Hepatocyte (in vitro differentiated cells and primary cell): ENCODE results near the genes ERAL1 and TAOK1.

DNA sequence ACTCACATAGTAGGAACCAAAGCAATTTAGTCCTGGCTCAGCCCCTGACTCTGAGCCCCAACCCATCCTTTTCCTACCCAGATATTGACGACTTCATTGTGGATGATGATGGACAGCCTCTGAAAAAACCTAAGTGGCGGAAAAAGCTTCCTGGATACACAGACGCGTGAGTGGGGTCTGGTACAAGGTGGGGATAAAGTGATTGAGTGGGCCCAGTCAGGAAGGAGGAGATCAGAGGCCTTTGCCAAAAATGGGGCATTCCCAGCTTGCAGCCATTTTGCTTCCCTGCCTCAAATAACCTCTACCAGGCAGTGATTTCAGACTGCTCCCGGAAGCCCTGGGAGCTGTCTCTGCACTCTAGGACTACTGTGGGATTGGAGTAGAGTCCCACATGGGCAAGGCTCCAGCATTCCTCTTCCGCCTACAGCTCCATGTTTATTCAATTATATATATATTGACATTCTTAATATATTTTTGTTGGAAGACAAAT, 13.4 kb downstream of the SUPT6H start:
- RAMPAGE, long total RNA: no peak
- RRBS: no CpG with 5 or more reads among the region's 6 CpGs

DNA sequence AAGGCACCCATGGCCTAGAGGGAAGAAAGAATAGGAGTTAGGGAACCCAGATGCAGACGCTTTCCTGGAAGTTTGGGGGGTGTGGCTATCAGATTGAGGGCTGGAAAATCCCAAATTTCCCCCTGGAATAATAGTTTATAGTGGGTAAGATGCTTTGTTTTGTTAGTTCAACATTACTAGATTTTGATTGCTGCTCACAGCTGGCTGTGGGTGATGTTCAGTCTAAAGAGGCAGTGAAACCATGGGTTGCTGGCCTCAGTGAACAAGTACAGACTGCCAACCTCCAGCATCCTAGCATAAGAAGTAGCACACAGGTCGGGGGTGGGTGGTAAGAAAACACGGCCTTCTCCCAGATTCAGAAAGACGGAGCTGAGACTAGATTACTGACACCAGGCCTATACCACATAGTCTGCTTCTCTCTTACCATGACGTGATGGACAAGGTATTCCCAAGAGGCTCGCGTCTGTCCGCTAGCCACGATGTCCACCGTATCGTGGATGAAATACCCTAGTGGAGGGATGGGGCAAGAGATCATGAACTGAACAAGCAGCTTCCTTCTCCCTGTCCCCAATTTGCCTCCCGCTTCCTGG, 1.1 kb downstream of the TLCD1 start:
- RAMPAGE, long total RNA: no peak
- RRBS: no CpG with 5 or more reads among the region's 12 CpGs

DNA sequence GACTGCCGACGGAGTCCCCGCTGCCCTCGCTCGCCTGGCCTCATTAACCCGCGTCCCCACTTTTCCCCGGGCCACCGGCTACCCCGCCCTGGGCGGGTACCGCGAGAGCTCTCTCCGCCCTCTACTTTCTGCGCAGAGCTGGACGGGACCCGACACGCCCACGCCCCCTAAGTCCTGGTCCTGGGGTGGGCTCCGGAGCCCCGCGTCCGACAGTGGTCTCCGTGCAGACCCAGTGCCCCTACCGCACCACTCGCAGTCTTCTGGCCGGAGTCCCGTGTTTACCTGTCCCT, 386 bp upstream of the TLCD1 start:
- RAMPAGE, long total RNA: no peak
- RRBS: under 1% methylated on average over 10 of the region's 28 CpGs

DNA sequence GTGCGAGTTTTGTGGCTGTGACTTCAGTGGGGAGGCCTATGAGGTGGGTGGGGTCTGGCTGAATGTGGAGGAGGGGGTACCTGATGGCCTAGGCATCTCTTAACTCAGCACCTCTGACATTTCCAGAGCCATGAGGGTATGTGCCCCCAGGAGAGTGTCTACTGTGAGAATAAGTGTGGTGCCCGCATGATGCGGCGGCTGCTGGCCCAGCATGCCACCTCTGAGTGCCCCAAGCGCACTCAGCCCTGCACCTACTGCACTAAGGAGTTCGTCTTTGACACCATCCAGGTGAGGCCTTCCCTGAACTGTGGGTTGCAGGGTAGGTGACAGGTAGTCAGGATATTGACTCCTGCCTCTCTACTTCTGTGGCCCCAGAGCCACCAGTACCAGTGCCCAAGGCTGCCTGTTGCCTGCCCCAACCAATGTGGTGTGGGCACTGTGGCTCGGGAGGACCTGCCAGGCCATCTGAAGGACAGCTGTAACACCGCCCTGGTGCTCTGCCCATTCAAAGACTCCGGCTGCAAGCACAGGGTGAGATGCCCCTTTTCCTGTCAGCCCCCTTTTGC, 4.4 kb downstream of the TRAF4 start:
- RAMPAGE, long total RNA: no peak
- RRBS: no CpG with 5 or more reads among the region's 9 CpGs

GRCh38 chr17:28854204-28855135, at the start of gene ERAL1:
Gene ERAL1, plus strand, starts transcription at chr17:28855016.
- RAMPAGE, long total RNA: no peak
- RRBS: no CpG with 5 or more reads among the region's 31 CpGs

- RAMPAGE, long total RNA: no peak
- RRBS: no CpG with 5 or more reads among the region's 13 CpGs
Observed at GRCh38 chr17:28861192-28862393, 6.8 kb downstream of the ERAL1 start.

GRCh38 chr17:28901816-28902239, 1.1 kb downstream of the DHRS13 start:
- RAMPAGE, long total RNA: no peak
- RRBS: no CpG with 5 or more reads among the region's 5 CpGs

DNA sequence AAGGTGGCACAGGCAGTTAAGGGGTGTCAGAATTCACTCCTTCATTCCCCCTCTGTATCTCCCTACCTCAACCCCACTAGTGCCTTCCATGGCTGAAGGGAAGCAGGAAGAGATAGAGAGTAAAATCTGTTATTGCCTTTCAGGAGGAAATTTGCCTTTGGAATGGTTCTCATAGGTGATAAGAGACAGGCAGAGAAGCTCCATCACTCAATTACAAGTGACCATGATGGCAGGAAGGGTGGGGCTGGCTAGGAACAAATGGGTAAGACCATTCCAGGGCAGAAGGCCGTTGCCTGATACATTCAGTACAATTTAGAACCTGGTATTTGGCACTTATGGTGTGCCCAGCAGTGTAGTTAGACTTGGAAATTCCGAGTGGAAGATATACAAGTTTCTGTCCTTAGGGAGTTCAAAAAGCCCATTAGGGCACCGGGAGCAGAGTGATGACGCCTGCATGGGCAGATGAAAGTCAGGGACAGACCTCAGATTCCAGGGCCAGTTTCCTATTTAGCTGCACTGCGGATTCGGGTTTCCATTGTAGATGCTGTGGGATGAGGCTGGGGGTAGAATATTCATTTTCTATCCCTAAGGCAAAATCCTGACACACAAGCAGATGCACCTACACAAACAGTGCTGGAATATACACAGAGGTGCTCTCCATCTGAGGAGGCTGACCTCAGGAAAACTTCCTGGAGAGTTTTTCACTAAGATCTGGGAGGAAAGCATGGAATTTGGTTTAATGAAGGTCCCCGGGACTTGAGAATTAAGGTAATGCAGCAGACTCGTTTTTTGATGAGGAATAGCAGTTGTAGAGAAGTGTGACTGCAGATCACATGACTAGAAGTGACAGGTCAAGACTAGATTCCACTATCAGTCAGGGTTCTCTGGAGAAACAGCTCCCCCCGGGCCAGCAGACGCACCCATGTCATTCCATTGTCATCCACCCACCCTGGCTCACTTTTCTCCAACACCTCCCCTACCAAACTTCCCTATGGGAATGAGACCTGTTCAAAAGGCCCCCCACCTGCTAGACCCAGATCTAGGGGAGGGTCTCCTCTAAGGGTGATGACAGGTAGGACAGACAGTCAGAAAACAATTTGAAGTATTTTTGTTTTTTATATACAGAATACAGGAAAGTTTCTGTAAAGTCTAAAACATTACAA, 1.7 kb upstream of the DHRS13 start:
- RAMPAGE, long total RNA: no peak
- RRBS: no CpG with 5 or more reads among the region's 10 CpGs

- RAMPAGE, long total RNA: no peak
- RRBS: no CpG with 5 or more reads among the region's 7 CpGs
Observed at GRCh38 chr17:28946176-28946910, 5.0 kb downstream of the PHF12 start.

DNA sequence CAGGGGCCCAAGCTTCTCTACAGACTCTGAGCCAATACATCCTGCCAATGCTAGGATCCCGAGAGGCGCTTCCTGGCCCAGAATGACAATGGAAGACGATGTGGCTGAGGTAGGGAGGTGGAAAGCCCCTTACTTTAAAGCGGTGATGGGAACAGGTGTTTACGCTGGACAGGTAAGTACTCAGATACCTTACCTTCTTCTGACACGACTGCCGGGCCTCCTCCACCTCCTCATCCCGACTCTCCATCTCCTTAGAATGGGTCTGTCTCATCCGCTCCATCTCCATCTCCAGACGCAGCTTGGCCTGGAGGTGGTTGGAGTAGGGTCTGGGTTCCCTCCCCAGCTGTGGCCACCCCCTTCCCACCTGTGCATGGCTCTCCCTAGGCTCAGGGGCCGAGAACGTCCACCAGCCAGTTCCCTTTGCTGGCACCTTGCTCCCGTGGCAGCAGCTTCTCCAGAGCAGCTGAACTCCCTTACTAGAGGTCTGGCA, 50.9 kb downstream of the PIPOX start:
- RAMPAGE, long total RNA: no peak
- RRBS: no CpG with 5 or more reads among the region's 13 CpGs

GRCh38 chr17:29148197-29149498, 31.6 kb downstream of the MYO18A start:
- RAMPAGE, long total RNA: no peak
- RRBS: no CpG with 5 or more reads among the region's 41 CpGs

GRCh38 chr17:29195229-29195833, 15.1 kb upstream of the MYO18A start:
- RAMPAGE, long total RNA: no peak
- RRBS: no CpG with 5 or more reads among the region's 6 CpGs

DNA sequence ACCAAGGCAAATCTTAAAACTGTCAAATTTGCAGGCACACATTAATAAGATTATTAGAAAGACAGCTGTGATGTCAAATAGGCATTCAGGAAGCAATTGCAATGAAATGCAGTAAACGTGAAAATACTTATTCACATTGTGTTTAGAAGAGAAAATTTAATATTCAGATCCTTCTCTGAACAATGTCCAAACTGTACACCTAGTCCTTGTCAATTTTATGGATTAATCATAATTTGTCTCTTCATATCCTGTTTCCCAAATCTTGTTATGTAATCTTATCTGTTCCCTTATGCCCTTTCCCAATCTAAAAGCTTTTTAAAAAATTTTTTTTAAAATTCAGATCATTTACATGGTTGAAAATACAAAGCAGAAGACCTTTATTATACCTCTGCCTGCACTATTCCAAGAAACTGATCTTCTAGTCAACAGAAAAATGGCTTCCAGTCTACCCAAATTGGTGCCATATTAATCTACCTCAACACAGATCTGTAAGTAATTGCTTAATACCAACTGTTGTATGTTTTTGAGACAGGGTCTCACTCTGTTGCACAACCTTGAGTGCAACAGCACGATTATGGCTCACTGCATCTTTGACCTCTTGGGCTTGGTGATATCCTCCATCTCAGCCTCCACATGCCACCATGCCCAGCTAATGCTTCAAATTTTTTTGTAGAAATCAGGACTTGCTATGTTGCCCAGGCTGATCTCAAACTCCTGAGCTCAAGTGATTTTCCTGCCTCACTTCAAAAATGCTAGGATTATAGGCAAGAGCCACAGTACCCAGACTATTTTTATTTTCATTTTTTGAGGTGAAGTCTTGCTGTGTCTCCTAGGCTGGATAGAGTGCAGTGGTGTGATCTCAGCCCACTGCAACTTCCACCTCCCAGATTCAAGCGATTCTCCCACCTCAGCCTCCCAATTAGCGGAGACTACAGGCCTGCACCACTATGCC, 14.6 kb downstream of the NUFIP2 start:
- RAMPAGE, long total RNA: no peak
- RRBS: no CpG with 5 or more reads among the region's 4 CpGs

GRCh38 chr17:29294549-29294878, 566 bp upstream of the NUFIP2 start:
- RAMPAGE, long total RNA: no peak
- RRBS: no CpG with 5 or more reads among the region's 3 CpGs

DNA sequence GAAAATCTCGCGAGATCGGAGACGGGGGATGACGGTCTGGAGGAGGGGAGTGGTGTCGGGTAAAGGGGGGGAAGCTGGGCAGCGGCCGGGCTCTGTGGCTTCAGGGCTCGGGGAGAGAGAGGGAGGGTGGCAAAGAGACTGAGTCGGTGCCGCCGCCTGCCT, at the start of gene TAOK1:
Gene TAOK1, plus strand, starts transcription at position 77 of the 162 bp plus-strand sequence.
- RAMPAGE, long total RNA: no peak
- RRBS: 3% methylated on average over 3 of the region's 12 CpGs

GRCh38 chr17:29433655-29434033, 43.5 kb downstream of the TAOK1 start:
- RAMPAGE, long total RNA: no peak
- RRBS: no CpG with 5 or more reads among the region's 6 CpGs

- RAMPAGE, long total RNA: no peak
- RRBS: 2% methylated on average over 41 of the region's 45 CpGs
Observed at GRCh38 chr17:29566465-29566899, 355 bp downstream of the ABHD15 start.

- RAMPAGE, long total RNA: no peak
- RRBS: 78% methylated on average over 4 of the region's 13 CpGs
Observed at GRCh38 chr17:29581592-29582089, 7.8 kb downstream of the GIT1 start.

DNA sequence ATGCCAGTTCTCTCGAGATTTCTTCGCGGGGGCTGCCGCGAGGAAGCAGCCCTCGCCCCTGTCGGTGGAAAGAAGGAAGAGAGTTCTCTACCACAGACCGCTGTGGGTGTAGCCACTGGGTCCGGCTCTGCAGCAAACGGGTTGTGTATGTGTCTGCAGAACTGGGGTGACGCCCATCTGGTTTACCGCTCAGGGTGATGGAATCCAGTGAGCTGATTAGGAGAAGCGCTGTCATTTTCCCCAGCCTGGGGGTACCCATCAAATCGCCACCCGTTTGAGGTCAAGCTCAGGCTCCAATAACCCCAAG, 7.7 kb downstream of the CORO6 start:
- RAMPAGE, long total RNA: no peak
- RRBS: no CpG with 5 or more reads among the region's 15 CpGs

DNA sequence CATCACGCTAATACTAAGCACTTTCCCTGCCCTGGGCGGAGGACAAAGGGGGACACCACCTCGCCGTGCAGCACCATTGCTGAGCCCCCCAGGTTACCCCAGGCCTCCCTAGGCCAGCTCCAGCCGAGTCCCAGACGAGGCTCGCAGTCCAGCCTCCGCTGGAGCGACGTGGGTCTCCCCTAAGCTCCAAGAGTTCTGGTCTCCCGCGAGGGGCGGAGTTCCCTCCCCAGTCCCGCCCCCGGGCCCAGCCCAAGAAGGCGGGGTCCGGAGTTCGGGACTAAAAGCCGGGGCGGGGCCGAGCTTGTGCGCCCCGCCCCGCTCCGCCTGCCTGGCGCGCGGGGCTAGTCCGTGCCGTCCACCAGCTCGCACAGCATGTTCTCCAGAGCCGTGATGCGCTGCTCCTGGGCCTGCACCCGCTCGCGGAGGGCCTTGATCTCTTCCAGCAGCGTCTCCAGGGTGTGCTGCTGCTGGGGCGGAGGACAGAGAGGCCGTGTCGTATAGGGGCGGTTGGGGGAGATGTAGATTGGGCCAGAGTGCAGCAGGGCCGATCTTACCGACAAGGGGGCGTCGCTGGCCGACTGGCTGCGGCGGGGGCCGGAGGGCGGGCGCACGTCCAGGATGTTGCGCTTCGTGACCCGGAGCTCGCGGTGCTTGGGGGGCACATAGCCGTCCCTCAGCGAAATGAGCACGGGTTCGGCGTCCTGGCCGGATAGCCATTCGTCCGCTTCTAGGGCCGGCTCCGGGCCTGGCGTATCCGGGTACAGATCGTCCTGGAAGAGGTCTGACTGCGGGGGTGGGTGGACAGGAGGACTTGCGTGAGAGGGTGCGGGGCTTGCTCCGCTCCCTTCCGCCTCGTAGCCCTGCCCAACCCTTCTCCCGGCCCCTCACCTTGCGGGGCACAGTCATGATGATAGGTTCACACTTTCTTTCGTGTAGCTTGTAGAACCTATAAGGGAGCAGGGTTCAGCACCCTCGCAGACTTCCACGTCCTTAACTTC, 7.0 kb downstream of the CORO6 start:
- RAMPAGE, long total RNA: no peak
- RRBS: 4% methylated on average over 15 of the region's 81 CpGs